SK-N-DZ (cell line): ENCODE measurements around a stretch of chr3.

RAMPAGE:
- cytosol, long total RNA: no peak
- nucleus, long total RNA: no peak
These were observed 109.4 kb upstream of the MBNL1 start for GRCh38 chr3:152159356-152159784.

DNA sequence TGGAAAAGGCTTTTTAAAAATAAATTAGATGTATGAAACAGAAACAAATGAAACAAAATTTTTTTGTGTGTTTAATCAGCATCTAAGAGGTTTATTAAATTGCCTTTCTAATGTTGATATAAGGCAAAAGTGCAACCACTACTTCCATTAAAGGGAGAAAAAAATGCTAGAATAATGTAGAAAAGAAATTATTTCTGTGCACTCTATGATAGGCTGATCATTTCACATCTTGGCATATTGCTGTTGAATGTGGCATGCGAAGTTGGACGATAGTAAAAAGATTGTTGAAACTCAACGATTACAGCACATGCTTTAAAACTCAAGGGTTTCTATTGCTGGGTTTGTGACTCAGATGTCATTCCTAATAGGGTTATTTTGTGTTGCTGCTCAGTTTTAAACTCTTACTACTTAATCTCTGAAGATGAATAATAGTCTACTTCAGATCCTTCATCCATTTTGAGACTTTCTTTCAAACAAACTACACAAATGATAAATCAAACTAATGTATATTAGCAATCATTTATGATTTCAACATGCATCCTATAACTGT is 71.4 kb upstream of the MBNL1 start:
RAMPAGE:
- cytosol, long total RNA: no peak
- nucleus, long total RNA: no peak

DNA sequence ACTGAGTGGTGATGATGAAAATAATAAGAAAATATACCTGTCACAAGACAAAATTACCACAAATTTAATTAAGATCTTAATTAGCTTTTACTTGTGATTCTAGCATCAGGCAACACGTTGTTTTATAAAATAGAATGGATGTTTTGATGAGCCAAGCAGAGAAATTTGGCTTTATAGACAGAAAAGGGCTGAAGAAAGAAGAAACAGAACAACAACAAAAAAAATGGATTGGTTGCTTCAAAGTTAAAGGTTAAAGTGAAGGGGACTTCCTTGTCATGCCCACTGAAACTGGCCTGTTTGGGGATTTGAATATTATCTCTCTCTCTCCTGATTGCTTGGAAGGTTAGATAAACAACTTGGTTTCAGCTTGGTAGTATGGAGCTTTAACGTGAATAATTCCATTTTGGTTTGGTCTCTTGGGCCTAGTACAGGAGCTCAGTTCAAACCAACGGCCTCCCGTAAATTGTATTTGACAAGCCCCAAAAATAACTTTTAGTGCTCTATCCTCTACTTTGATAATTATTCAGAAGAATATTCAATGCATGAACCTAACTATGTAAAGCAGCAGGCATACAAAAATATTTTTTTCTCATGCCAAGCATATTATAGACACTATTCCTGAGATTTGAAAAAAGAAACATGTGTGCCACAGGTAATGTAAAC is 70.8 kb upstream of the MBNL1 start:
RAMPAGE:
- cytosol, long total RNA: no peak
- nucleus, long total RNA: no peak

DNA sequence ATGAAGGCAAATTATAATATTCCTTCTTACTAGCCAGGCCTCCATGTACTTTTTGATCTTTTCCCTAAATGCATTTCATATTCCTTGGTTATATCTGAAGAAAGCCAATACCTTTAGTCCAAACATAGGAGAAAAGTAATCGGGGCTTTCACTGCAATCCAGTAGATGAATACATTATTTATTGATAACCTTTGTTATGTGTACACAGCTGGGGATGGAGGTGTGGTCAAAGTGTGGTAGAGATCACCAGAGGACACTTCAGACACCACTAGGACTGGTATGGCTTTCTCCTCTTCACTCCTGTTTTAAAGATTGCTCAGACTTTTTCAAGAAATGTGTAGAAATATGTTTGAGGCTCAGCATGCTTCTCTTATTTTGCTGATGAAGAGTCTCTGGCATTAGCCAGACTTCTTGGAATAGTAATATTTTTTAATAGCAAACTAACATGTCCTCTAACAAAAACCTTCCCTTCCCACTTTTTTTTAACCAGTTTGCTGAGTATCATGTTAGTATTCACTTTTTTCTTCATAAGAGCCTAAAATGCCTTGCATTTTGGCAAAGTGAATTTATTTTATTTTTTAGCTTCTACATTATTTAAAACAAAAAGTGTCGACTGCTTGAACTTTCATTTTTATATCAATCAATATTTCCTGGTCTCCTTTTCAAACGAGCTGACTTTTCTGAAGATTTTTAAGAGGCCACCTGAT is 65.6 kb upstream of the MBNL1 start:
RAMPAGE:
- cytosol, long total RNA: no peak
- nucleus, long total RNA: no peak

GRCh38 chr3:152278376-152279518 is 10.0 kb downstream of the MBNL1 start:
RAMPAGE:
- cytosol, long total RNA: no peak
- nucleus, long total RNA: no peak

DNA sequence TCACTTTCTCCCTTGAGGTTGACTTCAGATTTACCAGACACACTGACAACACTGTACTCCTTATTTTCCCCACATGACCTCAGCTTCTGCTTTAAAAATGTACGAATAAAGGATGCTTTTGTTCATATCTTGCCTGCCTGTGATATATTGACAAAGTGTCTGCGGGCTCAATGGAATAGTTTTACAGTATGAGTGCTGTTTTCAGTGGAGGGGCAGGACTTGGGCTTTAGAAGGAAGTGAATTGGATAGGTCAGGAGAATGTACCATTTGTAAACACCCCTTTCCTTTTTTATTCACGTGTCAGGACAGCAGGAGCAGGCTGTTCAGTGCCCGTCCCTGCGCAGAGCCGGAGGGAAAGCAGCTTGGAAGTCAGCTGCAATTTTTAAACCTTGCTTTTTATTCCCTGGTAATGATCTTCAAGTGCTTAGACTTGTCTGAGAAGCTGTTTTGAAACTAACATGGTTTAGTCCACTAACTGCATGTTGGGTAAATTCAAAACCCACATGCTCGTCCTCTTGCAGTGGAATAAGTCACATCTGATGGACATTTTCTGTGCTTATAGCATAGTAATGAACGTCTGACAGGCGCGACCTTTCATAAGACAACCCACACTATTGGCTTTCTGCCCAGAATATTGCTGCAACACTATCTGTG is 29.9 kb downstream of the MBNL1 start:
RAMPAGE:
- cytosol, long total RNA: start-site peak on the plus strand centred at position 527 of the sequence, 113 bp wide, 59 and 55 reads in 2 replicates
- nucleus, long total RNA: no peak

DNA sequence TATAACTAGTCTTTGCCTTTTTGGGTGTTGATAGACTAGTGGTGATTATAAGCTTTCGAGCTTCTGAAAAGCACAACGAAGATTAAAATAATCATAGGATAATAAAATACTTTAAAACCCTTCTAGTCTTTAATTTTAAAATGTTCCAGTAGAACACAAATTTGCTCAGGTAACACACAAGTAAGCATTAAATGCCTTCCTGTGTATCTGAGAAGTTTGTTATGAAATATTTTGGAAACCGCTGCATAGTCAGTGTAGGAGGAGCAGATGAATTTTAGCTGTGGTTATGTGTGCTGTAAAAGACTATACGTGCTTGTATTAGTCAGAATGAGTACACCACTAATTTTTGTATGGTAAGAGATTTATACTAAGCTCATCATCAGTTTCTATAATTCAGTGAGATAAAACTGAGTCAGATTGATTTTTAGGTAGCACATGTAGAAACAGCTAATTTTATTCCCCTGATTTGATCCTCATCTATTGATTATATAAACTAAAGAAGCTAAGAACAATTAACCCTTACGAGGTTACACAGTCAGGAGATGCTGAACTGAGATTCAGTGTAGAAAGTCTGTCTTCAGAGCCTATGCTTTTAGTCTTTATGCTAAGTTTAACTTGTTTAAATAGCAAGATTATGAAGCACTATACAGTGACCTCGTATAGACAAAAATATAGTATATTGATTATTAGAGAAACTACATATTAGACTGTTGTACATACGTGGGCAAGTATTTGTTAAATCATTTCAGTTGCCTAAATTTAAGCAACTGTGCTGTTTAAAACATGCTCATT is 41.3 kb downstream of the MBNL1 start:
RAMPAGE:
- cytosol, long total RNA: no peak
- nucleus, long total RNA: no peak

DNA sequence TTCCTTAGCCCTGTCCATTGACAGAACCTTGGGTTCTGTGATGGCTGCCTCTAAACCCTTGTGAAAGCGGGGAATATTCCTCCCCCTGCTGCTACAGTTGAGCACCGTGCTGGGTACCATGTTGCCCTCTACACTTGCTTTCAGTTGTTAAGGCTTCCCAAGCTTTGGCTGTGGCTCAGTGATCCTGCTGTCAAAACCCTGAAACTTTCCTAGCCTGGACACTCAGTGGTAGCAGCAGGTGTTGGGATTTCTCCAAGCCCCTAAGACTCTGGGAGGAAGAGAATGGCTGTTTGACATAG is 69.5 kb downstream of the MBNL1 start:
RAMPAGE:
- cytosol, long total RNA: no peak
- nucleus, long total RNA: no peak

DNA sequence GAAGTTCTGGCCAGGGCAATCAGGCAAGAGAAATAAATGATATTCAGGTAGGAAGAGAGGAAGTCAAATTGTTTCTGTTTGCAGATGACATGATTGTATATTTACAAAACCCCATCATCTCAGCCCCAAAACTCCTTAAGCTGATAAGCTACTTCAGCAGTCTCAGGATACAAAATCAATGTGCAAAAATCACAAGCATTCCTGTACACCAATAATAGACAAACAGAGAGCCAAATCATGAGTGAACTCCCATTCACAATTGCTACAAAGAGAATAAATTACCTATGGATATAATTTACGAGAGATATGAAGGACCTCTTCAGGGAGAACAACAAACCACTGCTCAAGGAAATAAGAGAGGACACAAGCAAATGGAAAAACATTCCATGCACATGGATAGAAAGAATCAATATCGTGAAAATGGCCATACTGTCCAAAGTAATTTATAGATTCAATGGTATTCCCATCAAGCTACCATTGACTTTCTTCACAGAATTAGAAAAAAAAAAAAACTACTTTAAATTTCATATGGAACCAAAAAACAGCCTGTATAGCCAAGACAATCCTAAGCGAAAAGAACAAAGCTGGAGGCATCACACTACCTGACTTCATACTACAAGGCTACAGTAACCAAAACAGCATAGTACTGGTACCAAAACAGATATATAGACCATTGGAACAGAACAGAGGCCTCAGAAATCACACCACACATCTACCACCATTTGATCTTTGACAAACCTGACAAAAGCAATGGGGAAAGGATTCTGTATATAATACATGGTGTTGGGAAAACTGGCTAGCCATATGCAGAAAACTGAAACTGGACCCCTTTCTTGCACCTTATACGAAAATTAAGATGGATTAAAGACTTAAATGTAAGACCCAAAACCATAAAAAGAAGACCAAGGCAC is 155.6 kb downstream of the MBNL1 start:
RAMPAGE:
- cytosol, long total RNA: no peak
- nucleus, long total RNA: no peak

DNA sequence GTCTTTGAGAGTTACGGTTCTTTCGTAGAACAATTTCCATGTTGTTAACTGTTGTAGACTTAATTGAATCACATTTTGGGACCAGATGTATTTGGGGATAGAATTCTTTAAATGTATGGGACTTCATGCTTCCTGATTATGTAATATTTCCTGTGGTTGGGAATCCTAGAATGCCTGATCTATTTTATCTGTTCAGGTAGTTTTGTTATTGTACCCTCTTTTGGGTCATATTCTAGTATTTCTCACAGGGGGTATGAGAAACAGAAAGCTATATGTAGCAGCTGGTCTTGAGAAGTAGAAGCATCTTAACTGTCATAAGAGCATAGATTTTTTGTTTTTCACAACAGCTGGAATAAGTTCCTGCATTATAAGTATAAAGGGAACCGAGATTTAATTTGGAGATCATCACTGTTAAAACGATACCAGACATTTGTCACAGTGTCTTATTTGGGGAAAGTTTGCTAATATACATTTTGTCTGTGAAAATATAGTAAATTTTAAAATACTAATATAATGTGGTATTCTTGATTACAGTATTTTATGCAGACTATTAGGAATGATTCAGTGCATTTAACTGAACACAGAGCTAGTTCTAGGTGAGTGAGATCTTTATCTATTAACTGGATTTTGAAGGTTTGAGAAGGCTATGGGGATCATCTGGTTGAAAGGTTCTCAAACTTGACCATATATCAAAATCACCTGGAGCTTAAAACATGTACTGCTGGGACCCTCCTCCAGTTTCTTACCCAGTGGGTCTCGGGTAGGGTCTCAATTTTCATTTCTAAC is 4.8 kb downstream of the RAP2B start:
RAMPAGE:
- cytosol, long total RNA: no peak
- nucleus, long total RNA: no peak

DNA sequence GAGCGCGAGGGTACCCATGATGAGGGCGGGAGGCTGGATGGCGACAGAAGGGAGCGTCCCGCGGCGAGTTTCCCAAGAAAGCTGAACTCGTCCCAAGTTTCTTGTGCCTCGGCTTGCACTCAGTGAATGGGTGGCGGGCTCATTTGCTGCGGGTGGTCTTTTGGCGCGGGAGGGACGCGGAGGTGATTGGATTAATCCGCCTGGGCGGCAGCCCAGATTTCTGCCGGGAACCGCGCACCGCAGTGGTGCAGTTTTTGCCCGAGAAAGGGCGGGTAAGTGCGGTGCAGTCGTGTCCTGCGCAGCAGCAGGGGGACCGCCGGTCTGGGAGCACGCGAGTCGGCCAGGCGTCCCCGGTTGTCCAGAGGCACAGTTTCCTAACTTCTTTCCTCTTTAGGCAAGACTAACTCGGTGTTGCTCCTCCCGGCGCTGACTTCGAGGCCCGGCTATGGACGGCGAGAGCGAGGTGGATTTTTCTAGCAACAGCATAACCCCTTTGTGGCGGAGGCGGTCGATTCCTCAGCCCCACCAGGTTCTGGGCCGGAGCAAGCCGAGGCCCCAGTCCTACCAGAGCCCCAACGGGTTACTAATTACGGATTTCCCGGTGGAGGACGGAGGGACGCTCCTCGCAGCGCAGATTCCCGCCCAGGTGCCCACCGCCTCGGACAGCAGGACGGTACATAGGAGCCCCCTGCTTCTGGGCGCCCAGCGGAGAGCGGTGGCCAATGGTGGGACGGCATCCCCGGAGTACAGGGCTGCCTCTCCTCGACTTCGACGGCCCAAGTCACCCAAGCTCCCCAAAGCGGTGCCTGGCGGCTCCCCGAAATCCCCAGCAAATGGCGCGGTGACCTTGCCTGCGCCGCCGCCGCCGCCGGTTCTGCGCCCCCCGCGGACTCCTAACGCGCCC is 610 bp downstream of the ARHGEF26 start:
RAMPAGE:
- cytosol, long total RNA: no peak
- nucleus, long total RNA: no peak

RAMPAGE:
- cytosol, long total RNA: no peak
- nucleus, long total RNA: no peak
These were observed 17.1 kb downstream of the ARHGEF26 start for GRCh38 chr3:154138145-154138788.

GRCh38 chr3:154246343-154246796 is 77.9 kb downstream of the DHX36 start:
RAMPAGE:
- cytosol, long total RNA: no peak
- nucleus, long total RNA: no peak

DNA sequence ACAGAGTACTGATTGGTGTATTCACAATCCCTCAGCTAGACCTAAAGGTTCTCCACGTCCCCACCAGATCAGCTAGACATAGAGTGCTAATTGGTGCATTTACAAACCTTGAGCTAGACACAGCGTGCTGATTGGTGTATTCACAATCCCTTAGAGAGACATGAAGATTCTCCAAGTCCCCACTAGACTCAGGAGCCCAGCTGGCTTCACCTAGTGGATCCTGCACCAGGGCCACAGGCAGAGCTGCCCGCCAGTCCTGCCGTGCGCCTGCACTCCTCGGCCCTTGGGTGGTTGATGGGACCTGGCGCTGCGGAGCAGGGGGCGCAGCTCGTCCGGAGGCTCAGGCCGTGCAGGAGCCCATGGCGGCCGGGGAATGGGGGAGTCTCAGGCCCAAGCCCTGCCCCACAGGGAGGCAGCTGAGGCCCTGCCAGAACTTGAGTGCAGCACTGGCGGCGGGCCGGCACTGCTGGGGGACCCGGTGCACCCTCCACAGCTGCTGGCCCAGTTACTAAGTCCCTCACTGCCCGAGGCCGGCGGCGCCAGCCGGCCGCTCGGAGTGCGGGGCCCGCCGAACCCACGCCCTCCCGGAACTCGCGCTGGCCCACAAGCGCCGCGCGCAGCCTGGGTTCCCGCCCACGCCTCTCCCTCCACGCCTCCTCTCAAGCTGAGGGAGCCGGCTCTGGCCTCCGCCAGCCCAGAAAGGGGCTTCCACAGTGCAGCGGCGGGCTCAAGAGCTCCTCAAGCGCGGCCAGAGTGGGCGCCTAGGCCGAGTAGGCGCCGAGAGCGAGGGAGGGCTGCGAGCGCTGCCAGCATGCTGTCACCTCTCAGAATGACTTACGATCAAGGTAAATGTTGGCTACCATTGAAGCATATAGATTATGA is 190.9 kb upstream of the MME start:
RAMPAGE:
- cytosol, long total RNA: no peak
- nucleus, long total RNA: no peak

DNA sequence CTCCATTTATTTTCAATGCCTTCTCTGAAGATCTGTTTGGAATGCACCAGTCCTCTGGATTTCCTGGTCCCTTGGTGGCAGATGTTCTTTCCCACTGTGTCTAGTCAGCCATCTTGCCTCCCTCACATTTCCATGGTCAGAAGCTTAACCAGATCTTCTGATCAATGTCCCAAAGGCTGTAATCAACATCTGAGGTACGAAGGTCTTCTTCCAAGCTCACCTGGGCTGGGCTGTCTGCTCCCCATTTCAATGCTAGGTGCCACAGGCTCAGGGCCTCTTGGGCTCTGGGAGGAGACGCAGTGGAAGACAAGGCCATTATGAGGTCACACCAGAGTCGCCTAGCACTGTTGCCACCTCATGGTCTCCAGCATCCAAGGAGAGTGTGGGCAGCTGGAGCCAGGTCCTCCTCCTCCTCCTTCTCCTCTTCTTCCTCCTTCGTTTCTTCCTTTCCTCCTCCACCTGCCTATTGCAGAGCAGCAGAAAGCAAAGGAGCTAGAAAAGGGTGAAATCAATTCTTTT is 52.8 kb downstream of the STRIT1 start:
RAMPAGE:
- cytosol, long total RNA: no peak
- nucleus, long total RNA: no peak

DNA sequence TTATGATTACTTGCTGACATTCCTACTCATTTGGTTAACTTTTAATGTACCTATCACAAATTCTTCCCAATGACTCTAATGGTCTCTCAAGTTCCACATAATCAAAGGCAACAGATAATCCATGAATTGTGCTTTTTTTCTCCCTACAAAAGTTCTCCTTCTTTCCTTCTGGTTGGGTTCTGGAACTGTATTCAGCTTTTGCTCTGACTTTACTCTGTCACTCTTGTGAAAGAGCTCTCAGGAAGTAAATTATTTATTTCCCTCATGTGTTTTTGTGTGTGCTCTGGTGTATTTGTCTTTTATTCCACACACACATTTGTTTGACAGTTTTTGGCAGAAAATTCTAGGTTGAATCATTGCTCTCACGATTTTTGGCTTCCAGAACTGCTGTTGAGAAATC is 172.9 kb downstream of the PLCH1 start:
RAMPAGE:
- cytosol, long total RNA: no peak
- nucleus, long total RNA: no peak

DNA sequence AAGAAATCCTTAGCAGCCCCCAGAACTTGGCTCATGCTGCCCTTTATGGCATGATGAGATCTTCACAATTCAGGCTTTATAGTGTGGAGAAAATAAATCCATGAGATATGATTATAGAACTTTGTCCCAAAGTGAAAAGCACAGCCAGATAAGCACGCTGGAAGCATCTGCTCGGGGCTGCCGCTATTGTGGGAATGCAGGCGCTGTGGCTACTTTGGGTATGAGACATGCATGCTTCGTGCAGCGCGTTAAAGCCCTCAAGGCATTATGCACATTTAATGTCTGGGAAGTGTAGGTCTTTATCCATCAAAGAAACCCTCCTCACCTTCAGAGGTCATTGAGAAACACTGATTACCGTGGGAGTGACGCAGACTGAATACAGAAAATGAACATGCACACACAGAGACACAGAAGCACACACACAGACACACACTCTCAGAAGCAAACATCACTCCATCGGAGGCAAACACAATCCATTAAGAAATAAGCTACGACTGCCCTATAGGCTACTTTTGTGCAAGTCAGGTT is 68.7 kb downstream of the PLCH1 start:
RAMPAGE:
- cytosol, long total RNA: no peak
- nucleus, long total RNA: no peak

DNA sequence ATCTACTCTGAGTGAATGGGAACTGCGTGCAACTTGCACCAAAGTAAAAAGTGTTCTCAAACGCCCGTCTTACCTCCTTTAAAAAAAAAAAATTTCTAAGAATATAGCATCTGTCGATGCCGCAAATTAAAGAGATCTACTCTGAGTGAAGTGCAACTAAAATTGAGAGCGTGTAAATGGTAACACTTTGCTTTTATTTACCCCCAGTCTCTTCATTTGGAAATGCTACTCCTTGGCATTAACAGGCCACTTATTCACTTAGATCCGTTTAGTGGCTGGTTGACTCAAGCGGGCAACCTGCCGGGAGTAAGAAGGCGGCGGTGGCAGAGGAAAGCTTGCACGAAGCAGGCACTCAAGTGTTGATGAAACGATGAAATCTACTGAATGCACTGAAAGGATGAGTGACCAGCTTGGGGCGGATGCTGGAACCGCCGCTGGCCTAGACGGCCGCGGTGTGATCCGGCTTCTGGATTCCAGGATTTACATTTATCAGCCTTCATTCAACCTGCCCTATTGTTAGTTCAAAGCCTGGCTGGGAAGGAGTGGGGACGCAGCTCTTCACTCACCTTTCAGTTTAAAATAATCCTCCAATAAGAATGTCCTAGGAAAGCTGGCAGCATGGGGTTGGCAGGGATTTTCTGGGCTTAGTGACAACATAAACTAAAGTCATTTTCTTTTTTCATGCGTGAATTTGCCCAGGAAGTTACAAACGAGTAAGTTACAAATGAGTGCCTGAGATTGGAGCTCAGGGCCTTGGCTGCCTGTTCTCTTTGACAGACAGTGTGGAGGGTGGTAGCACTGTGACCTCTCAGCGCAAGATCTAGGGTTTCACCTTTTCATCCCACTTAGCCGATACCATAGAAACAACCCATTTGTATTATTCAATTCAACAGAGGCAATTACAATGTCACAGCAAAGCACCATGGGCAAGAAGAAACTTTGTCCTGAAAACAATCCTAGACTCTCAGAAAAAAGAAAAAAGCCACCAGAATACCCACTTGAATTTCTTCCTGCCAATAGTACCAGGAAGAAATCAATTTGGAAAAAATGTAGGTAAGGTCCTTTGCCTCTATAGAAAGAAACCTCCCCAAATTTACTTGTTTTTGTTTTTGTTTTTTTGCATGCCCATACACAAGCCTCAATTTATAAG is 1.1 kb upstream of the PLCH1 start:
RAMPAGE:
- cytosol, long total RNA: no peak
- nucleus, long total RNA: no peak

RAMPAGE:
- cytosol, long total RNA: no peak
- nucleus, long total RNA: no peak
These were observed 78.3 kb upstream of the KCNAB1 start for GRCh38 chr3:156042035-156042431.

DNA sequence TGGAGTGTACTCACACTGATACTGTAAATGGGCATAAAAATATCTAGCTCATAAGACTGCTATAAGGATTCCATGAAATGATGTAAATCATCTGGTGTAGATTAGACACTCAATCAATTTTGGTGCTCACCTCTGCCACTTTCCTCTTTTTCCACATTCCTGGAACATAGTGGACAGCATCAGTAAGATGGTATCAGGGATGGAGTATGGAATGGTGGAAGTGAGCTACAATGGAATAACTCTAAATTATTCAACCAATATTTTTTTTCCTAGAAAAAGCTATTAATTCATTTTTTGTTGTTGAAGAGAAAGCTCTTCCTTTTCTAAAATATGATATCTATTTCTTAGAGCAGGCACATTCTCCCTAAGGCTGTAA is 6.6 kb downstream of the KCNAB1 start:
RAMPAGE:
- cytosol, long total RNA: no peak
- nucleus, long total RNA: no peak